ENCODE measurements around the gene EFCAB12.

GRCh38 chr3:129397885-129398883 is 30.3 kb downstream of the EFCAB12 start:
- PRO-cap: no peak

- PRO-cap: bidirectional peak, plus-strand start at chr3:129428823, minus-strand start at chr3:129428525
Observed at GRCh38 chr3:129428117-129429137, at the start of gene EFCAB12. TSS of gene EFCAB12 (minus strand) at chr3:129428636.

GRCh38 chr3:129494798-129495872 is 33.3 kb upstream of the RHO start:
- PRO-cap: no peak

DNA sequence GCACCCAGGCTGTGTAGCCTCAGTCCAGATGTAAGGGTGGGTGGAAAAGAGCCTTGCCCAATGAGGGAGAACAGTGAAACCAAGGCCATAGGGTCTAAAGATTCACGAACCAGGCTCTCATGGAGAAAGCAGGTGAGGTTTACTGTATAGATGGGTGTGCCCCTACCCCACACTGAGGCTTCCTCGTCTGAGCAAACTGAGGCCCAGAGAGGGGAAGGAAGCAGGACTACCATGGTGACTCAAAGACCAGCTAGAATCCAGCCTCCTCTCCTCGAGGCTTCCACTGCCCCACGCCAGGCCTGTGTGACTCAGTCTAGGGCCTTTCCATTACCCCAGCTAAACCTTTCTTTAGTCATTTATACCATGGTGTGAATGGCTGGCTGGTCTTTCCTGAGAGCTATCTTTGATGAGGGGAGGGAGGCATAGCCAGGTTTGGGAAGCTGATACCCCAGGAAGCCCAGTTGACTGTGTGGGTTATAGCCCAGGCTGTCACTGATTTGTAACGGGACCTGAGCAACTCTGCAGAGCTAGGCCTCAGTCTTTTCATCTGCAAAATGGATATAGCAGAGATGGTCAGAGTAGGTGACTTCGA is 3.1 kb upstream of the RHO start:
- PRO-cap: no peak

DNA sequence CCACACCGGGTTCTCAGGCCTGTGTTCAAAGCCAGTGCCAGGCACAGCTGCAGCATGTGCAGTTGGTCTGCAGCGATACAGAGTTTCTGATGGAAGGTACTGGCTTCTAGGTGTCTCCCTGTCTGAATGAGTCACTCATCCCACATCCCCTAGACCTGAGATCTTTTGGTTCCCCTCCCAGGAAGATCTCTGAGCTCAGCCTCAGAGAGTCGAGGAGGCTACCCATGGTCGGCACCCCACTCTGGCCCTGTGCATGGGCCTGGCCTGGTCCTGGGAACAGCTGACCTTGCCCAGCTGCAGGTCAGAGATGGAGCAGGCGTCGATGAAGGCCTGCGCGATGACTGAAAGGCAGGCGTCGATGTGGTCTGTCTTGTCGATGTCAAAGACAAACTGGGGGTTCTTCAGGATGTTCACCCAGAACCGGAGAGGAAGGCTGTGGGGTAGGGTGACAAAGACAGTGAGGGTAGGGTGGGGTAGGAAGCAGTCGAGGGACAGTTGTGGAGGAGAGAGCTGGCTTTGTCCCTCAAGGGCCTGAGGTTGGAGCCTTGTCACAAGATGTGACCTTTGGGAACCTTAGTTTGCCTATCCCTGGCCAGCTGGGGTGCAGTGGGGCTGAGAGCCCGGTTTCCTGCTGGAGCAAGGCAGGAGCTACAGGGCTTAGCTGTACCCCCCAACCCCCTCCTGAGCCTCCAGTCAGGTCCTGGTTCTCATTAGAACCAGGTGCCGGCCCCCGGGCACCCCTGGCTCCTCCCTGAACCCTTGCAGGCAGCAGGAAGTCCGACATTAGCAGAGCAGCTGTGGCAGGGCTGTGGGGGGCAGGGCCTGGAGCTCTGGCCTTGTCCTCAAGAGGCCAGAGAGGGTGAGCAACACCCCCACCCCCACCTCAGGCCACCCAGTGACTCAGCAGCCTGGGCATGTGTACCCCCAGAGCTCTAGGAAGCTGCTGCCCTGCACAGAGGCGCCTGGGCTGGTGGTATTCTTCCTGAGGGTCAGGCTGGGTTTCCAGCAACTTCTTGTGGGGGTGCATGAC is 15.5 kb downstream of the H1-8 start:
- PRO-cap: no peak

GRCh38 chr3:129594835-129595205 is 11.7 kb downstream of the PLXND1 start:
- PRO-cap: no peak

DNA sequence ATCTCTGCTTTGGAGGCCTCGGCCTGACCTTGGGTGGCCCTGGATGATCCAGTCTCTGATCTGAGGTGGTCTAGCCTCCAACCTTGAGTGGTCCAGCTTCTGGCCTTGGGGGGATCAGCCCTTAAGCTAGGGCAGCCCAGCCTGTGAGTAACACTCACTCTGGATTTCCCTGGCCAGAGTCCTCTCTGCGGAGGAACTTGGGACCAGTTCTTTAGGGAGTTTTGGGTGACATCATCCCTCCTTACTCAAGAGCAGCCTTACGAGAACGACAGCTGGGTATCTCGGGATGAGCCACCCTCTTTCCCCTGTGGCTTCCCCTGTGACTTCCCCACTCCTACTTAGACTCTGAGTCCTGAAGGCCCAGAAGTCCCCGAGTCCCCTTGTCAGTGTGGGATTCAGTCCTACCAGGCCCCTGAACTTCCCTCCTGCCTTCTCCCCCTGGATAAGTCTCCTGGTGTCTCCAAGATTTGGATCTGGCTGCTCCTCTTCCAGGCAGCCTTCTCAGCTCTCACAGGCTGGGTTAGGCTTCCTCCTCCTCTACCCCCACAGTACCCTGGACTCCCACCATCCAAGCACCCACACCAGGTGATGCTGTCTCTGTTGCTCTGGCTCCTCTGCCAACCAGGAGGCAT is 10.3 kb upstream of the PLXND1 start:
- PRO-cap: no peak

DNA sequence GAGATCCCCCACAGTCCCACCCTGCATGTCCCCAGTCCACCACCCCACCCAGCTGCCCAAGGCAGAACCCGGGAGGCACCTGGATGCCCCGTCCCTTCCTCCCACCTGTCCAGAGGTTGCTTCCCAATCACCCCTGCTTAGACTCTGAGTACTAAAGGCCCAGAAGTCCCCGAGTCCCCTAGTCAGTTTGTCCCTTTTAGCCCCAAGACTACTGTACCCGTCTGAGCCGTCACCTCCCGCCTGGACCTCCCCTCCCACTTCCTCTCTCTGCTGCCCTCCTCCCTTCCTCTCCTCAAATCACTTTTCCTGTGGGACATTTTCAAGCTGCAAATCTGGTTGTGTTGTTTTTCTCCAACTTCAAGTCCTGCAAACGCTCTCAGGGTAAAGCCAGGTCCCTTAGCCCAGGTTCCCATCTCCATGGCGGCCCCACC is 11.9 kb upstream of the PLXND1 start:
- PRO-cap: no peak

DNA sequence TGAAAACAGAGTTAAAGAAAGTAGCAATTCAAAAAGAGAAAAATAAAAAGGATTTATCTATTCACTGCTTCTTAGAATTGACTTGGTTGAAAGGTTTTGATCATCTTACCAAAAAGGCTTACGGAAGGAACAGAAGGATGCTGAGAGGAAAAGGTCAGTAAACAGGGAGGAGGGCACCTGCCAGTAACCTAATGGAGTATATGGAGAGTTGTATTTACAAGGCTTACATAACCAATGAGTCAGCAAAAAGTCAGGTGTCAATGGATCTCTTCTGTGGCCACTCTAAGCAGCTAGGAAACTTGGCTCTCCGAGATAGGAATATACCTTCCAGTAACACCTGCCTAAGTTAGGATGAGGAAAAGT is 80.4 kb upstream of the PLXND1 start:
- PRO-cap: no peak

- PRO-cap: no peak
Observed at GRCh38 chr3:129722486-129722944, 116.0 kb upstream of the PLXND1 start.

DNA sequence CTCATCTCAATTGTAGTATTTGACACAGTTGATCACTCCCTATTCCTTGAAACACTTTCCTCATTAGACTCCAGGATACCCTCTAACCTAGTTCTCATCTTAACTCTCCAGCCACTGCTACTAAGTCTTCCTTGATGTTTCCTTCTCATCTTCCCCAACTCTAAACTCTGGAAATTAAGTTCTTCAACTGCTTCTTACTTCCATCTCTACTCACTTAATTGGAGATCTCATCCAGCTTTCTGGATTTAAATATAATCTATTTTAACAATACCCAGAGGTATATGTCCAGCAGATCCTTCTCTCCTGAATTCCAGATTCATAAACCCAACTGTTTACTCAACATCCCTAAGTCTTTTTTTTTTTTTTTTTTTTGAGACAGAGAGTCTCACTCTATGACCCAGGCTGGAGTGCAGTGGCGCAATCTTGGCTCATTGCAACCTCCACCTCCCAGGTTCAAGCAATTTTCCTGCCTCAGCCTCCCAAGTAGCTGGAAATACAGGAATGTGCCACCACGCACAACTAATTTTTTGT is 16.2 kb downstream of the TMCC1 start:
- PRO-cap: no peak

DNA sequence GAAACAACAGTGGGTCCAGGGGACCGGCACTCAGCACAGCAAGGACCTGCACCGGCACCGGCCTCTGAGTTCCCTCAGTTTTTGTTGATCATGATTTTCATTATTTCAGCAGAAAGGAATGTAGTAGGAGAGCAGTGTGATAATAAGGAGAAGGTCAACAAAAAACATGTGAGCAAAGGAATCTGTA is 41.7 kb downstream of the ALG1L2 start:
- PRO-cap: no peak

GRCh38 chr3:131004513-131005142 is 22.0 kb downstream of the ASTE1 start:
- PRO-cap: no peak

DNA sequence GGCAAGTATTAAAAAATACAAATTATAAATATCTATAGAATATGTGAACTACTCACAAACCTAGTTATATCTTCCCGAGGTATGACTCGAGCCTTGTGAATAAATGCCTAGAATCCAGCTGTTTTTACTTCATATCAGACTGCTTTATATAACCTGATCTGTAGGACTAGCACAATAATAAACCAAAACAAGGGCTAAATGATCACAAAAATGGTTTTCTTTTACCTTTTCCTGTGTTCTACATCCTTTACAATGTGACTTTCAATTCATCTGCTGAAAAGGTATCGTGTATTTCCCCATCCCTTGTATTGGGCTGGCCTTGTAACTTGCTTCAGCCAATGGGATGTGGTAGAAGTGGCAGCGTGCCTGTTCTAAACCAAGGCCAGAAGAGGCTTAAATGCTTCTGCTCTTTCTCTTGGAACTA is 230.5 kb downstream of the CPNE4 start:
- PRO-cap: no peak

DNA sequence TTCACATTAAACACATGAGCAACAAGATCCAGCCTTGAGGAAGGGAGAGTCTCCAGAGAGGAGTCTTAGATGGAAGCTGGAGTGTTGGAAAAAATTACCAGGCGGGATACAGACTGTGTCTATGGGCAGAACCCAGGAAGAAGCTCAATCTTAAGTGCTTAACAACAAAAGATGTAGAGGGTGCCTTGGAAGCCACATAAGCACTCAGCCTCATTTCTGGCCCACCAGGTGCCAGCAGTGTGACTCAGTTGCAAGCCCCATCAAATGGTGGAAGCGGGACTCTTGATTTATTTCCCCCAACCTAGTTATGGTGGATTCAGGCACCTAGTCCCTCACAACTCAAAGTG is 29.2 kb downstream of the ACP3 start:
- PRO-cap: no peak

- PRO-cap: no peak
Observed at GRCh38 chr3:132658337-132658792, 1.2 kb downstream of the ACAD11 start.

GRCh38 chr3:133469133-133469474 is 69.2 kb downstream of the BFSP2 start:
- PRO-cap: no peak

DNA sequence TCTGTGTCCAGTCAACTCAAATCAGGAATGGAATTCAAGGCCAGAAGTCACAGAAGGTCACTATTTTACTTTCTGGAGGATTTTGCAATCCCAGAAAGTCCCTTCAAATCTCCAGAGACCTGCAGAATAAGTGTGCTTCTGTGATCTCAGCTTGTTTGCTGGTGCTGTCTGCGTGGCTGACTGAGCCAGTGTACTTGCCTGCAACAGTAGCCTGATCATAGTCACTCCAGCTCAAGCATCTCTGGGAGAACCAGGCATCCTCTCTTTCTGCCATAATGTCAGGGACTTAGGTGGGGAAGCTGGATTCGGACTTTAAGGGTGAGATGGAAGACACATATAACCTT is 69.6 kb downstream of the BFSP2 start:
- PRO-cap: no peak

GRCh38 chr3:133490725-133491442 is 82.6 kb upstream of the CDV3 start:
- PRO-cap: no peak

GRCh38 chr3:133536667-133537067 is 36.8 kb upstream of the CDV3 start:
- PRO-cap: no peak